Type B pancreatic cell (in vitro differentiated cells): ENCODE measurements around a stretch of chr1.

DNA sequence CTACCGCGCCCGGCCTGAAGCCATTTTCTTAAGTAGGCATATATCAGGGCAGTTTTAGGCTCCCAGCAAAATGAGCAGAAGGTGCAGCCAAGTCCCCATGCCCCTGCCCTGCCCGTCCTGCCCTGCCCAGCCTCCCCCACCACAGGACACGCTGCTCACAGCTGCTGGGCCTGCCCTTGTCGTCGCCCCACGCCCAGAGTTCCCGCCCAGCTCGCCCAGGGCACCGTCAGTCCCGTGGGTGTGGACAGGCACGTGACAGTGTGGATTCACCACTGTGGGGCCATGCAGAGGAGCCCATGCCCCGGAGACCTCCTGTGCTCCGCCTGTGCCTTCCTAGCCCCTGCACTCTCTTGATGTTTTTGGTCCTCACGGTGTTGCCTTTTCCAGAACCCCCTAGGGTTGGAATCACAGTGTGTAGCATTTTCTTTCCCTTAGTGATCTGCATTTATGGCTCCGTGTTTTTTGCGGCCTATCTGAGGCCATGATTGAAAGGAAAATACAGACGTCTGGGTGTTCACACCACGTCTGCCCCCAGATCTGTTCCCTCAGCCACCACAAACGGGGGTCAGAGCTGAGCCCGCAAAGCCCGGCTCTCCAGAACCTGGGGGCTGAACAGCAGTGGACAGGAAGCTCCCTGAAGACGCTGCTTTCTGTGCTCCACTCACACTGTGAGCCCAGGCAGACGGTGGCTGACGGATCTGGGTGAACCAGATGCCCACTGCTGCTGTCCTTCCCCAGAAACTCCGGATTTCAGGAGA, 6.8 kb downstream of the FAAP20 start:
- PRO-cap: no peak

DNA sequence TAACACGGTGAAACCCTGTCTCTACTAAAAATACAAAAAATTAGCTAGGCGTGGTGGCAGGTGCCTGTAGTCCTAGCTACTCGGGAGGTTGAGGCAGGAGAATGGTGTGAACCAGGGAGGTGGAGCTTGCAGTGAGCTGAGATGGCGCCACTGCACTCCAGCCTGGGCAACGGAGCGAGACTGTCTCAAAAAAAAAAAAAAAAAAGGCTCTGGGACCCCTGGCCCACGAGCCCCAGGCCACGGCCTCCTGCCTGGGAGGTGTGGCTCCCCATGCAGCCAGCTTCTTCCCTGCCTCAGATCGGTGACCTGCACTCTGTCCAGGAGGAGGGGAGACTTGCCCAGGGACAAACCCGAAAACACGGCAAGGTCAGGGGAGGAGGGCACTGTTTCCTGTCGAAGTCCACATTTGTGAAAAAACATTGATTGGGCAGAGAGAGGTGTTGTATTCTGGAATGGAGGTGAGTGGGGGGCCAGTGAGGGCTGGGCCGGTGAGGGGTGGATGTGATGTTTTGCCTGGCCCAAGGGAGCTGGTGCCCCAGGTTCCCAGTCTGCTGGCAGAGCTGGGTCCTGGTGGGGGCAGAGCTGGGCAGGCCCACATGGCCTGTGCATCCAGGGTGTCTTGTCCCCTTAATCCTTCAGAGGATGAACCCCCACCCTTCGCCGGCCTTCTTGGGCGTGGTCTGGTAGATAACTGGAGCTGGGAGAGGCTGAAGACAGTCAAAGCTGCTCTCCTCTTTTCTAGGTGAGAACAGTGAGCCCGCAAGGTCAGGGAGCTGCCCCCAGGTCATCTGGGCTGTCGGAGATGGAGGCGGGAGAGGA, 12.3 kb upstream of the FAAP20 start:
- PRO-cap: no peak

- PRO-cap: no peak
These were observed 12.3 kb downstream of the SKI start for GRCh38 chr1:2240272-2240920.

GRCh38 chr1:2304786-2305590, 76.9 kb downstream of the SKI start:
- PRO-cap: no peak

- PRO-cap: no peak
These were observed 74.8 kb downstream of the MORN1 start for GRCh38 chr1:2316489-2317057.

GRCh38 chr1:2330433-2331339, 60.7 kb downstream of the MORN1 start:
- PRO-cap: no peak

GRCh38 chr1:2416212-2416895, 4.0 kb upstream of the PEX10 start:
- PRO-cap: no peak

DNA sequence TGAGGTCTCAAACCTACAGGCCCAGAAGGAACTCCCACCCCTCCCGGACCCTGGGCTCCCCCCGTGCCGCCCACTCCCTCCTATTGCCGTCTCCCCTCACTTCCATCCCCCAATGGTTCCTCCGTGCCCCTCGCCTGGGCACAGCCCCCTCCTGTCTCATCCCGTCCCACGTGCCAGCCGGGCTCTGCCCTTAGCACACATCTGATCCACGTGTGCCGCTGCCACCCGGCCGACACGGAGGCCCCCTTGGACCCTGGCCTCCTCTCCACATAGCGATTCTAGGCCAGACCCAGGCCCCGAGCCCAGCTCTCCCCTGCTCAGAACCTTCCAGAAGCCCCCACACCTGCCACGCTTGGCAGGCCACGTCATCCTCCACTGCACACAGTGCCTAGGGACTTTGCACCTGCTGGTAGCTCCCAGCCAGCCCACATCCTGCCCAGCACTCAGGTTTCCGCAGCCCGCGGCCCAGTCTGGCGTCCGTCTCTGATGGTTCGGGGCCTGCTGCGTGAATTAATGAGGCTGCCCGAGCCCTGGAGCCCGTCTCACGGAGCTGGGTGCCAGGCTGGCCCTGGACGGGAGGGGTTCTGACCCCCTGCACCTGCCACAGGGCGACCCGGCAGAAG, 20.0 kb downstream of the PLCH2 start:
- PRO-cap: no peak

DNA sequence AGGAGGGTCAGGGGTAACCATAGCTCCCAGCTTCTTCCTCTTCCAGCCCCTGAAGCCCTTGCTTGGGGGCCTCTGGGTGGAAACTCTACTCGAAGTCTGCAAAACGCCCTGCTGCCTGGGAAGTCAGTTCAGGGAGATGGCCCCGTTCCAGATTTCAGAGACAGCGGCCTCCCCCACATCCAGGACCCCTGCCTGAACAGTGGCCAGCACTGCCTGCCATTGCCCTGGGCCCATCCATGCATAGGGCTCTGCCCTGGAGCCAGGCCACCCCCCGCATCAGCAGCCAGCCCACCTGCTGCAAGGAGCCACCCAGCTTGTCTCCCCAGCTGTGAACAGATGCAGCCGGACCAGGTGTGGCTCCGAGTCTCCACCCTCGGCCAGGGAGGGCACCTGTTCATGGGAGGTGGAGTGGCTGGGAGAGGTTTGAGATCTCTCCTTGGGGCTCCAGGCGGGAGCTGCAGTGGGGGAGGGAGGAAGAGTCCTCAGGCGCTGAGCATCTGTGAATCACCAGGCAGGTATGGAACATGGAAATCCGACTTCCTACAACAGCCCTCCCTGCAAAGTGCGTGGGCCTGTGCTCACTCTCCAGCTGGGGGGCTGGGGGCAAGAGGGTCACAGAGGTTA, 4.6 kb upstream of the HES5 start:
- PRO-cap: unidirectional peak, minus-strand start at position 338 of the sequence

- PRO-cap: unidirectional peak, plus-strand start at chr1:2541687
These were observed 11.5 kb upstream of the HES5 start for GRCh38 chr1:2541438-2542155.

- PRO-cap: unidirectional peak, plus-strand start at chr1:2544840
These were observed 11.8 kb upstream of the TNFRSF14 start for GRCh38 chr1:2544226-2545005.

DNA sequence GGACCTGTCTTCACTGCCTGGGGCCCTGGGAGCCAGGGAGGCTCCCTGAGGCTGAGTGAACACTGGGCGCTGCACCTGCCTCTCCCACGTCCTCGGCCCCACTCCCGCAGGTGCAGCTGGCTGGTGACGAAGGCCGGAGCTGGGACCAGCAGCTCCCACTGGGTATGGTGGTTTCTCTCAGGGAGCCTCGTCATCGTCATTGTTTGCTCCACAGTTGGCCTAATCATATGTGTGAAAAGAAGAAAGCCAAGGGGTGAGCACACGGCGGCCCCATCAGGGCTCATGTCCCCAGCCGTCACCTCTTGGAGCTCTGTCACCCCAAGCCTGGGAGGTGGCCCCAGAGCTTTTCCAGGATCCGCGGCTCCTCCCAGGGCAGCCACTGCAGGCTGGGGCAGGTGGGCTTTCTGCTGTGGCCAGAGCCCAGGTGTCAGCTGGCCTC, 5.4 kb downstream of the TNFRSF14 start:
- PRO-cap: no peak

- PRO-cap: no peak
These were observed 8.7 kb downstream of the TNFRSF14 start for GRCh38 chr1:2564622-2565555.

GRCh38 chr1:3121079-3122118, 52.4 kb downstream of the PRDM16 start:
- PRO-cap: no peak

DNA sequence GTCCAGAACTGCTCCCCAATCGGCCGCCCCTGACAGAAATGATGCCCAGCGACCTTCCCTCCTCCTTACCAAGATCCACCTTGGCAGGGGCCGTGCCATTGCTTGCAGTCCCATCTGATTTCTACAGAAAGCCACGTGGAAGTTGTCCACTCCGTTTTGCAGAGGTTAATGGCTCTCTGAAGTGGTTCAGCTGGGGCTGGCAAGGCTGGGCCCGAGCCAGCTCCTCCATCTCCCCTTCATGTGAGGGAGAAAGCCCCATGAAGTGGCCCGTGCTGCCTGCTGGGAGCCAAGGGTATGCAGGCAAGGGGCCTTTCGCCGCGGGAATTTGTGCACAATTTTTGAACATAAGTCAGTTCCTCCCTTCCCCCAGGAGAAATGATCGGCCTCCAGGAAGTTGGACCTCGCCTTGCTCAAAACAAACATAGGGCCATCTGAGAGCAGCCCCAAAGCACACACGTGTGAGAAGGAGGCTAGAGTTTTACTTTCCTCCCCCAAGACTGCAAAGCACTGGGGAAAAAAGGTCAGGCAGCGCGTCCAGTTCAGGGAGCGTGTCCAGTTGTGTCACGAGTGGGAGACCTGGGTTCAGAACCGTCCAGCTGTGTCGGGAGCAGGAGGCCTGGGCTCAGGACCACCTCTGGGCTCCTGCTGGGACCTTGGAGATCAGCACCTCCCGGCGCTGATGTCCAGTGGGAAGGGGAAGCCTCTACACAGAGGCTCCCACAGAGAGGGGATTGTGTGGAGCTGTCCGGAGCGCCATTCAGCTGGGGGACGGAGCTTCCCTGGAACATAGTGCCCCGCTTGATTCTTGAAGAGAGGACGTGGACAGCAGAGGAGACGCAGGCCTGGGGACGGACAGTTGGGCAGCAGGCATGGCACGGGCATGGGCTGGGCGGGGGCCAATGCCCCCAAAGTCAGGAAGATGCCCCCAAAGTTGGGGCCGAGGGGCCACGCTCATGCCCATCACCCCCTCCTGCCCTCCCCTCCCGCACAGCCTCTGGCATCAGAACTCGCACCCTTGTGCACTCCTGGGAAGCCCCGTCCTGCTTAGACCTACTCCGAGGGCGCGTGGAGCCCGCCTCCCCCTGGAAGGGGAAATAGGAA, 64.9 kb downstream of the PRDM16 start:
- PRO-cap: no peak

- PRO-cap: no peak
These were observed 148.3 kb downstream of the PRDM16 start for GRCh38 chr1:3217073-3217916.

DNA sequence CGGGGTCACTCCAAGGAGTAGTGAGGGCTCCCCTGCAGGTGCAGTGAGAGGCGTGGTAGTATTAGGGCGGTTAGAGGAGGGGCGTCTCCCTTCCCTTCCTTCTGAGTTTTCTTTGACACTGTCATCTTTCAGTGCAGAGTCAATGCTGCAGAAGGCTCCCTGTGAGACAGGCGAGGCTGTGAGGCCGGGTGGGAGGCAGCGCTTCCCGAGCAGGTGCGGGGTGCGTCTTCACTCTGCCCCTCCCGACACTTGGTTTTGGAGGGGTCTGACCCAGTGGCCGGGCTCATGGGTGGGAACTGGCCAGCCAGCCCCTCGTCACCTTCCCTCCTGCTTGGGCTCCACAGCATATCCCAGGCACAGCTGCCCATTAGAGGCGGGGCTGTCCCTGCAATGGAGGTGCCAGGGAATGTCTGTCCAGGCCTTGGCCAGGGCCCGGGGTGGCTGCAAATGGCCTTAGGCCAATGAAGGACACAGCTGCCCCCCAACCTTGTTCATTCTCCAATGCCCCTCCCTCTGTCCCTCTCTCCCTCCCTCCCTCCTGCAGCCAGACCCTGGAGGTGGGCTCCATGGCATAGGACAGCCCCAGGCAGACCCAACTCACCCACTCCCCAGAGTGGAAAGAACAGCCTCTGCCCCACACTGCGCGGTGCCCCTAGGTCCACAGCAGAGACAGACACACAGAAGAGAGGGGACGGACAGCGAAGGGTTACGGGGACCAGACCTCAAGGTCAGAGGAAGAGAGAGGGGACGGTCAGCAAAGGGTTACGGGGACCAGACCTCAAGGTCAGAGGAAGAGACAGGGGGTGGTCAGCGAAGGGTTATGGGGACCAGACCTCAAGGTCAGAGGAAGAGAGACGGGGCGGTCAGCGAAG, 171.4 kb upstream of the ARHGEF16 start:
- PRO-cap: no peak

GRCh38 chr1:3314740-3315535, 139.5 kb upstream of the ARHGEF16 start:
- PRO-cap: no peak

DNA sequence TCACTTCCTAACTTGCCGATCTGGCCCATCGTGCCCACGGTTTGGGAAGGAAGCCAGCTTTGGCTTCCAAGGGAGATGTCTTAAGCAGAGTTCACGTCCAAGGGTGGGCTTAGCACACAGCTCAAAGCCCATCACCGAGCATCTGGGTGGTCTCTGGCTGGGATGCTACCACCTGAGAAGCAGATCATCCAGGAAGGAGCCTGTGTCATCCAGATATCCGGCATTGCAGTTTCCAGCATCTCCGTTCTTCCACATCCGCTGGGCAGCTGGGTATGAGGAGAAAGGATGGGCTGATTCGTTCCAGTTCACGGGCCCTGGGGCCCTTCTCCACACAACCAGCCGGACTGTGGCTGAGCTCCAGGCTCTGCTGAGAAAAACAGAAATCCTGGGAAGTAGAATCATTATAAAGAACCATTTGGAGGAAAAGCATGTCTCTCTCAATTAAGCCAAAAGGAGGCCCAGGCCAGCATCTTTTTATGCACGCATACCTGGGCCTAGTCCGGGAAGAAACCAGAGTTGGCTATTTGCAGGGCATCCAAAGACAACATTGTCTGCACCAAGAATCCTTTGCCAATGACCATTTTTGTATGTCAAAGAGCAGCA, 85.1 kb upstream of the ARHGEF16 start:
- PRO-cap: no peak

- PRO-cap: no peak
These were observed 12.6 kb downstream of the ARHGEF16 start for GRCh38 chr1:3466958-3467639.